Upper lobe of left lung (tissue), 5 donors: ENCODE measurements around the gene KIF5C.

GRCh38 chr2:144514758-144515356 is 5.1 kb downstream of the ZEB2 start:
- PRO-cap, 2 experiments = no peak in any of the 2 experiments
- RAMPAGE, long total RNA, 4 experiments = no peak in any of the 4 experiments

- PRO-cap, 2 experiments = peak in 2 of 2 experiments; most common plus-strand start chr2:144517717 (in 2); most common minus-strand start chr2:144517421 (in 1)
- RAMPAGE, long total RNA, 4 experiments = start-site peak on the minus strand in 3 of 4 experiments, at chr2:144517342-144517669 at its widest, 18 to 294 reads per replicate
Measured at GRCh38 chr2:144517044-144518099, 2.5 kb downstream of the ZEB2 start.

- PRO-cap, 2 experiments = no peak in any of the 2 experiments
- RAMPAGE, long total RNA, 4 experiments = no peak in any of the 4 experiments
Measured at GRCh38 chr2:144650869-144651191, 130.9 kb upstream of the ZEB2 start.

DNA sequence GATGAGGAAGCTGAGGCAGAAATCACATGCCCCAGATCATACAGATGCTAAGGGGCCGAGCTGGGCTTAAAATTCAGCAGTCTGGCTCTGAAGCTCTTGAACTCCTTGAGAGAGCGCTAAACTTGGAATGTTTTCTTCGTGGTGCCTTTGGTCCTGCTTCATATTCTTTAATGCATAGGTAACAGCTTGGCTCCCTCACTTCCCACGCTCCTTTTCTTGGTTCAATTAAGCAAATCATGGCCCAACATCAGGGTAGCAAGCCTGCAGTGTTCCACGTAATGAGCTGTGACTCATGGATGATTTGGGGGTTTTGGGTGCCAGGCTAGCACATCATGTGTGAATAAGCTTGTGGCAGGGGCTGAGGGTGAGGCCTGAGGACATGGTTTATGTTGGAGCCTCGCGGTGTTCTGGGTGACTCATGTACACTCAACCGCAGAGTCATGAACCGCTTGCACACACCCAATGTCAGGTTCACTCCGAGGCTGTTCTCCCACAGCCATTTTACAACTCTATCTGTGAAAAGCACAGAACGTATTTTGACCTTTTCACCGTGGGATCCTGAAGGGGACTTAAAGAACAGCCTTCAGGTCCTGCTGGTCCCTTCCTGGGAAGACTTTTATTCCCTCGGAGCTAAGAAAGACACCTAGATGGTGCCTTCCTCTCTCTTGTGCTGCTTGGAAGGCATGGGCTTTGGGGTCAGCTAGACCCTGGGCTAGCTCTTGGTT is 139.8 kb upstream of the ZEB2 start:
- PRO-cap, 2 experiments = no peak in any of the 2 experiments
- RAMPAGE, long total RNA, 4 experiments = no peak in any of the 4 experiments

GRCh38 chr2:144834945-144835568 is 315.1 kb upstream of the ZEB2 start:
- PRO-cap, 2 experiments = no peak in any of the 2 experiments
- RAMPAGE, long total RNA, 4 experiments = no peak in any of the 4 experiments

DNA sequence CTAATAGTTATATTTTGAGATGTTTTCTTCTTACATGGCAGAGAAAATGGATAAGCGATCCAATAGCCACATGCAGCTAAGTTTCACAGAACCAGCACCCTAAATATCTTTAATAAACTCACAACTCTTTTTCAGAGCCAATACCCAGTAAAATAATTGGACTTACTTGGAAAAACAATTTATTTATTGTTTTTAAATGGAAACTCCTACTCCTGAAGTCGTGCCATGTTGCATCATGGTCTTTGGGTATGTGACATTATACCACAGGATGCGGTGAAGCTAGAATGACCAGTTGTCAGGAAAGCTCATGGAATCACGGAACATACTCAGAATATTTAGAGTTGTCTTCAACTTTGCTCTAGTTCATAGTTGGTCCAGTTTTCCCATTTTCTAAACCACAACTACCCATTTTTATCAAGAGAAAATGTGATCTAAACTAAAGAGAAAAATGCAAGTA is 516.3 kb upstream of the ZEB2 start:
- PRO-cap, 2 experiments = no peak in any of the 2 experiments
- RAMPAGE, long total RNA, 4 experiments = no peak in any of the 4 experiments

DNA sequence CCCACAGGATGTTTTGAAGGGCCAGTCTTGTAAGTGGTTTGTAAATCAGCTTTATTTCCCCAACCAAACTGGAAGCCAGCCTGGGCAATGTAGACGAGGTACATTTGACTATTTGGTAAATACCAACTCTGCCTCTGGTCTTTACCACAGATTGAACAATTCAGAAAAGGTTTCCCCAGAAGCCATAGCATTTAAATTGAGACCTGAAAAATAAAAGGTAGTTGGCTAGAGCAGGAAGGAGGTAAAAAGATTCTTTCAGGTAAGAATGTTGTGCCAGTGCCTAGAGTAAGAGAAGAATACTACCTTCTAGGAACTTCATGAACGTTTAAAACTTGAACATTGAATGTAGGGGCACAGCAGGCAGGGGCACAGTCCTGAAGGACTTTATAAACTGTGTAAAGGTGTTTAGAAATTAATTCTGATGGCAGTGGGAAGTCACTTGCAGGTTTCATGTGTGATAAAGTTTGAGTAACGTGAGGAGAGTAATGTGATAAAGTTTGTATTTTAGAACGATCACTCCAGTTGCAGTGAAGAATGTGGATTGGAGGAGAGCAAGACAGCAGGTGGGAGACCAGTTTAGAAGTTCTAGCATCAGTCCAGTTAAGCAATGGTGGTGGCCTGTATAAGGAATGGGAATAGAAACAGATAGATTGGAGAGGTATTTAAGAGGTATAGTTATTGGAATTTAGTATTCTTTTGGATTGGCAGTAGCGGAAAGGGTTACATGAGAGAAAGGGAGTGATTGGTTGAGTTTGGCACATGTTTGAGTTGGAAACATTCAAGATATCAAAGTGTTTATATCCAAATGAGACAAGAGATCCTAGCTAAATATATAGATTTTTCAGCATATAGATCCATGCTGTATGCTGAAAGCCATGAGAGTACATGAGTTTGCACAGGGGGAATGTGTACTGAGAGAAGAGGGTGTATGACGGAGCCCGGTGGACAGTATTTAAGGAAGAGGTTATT is 77.0 kb downstream of the MBD5 start:
- PRO-cap, 2 experiments = no peak in any of the 2 experiments
- RAMPAGE, long total RNA, 4 experiments = start-site peak on the plus strand in 2 of 4 experiments, centred at positions 359 to 501 of the sequence, 5 to 13 reads per replicate

- PRO-cap, 2 experiments = no peak in any of the 2 experiments
- RAMPAGE, long total RNA, 4 experiments = no peak in any of the 4 experiments
Measured at GRCh38 chr2:148201727-148202623, 181.1 kb downstream of the MBD5 start.

DNA sequence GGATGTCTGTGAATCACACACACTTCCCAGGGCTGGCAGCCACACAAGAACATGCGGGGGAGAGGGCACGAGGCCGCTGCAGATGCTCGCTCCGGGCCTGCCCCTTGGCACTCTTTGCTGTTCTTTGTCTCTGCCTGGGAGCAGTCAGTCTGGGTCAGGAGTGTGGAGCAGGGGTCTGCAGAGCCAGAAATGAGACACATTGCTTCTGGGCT is 62.6 kb upstream of the KIF5C start:
- PRO-cap, 2 experiments = no peak in any of the 2 experiments
- RAMPAGE, long total RNA, 4 experiments = no peak in any of the 4 experiments

DNA sequence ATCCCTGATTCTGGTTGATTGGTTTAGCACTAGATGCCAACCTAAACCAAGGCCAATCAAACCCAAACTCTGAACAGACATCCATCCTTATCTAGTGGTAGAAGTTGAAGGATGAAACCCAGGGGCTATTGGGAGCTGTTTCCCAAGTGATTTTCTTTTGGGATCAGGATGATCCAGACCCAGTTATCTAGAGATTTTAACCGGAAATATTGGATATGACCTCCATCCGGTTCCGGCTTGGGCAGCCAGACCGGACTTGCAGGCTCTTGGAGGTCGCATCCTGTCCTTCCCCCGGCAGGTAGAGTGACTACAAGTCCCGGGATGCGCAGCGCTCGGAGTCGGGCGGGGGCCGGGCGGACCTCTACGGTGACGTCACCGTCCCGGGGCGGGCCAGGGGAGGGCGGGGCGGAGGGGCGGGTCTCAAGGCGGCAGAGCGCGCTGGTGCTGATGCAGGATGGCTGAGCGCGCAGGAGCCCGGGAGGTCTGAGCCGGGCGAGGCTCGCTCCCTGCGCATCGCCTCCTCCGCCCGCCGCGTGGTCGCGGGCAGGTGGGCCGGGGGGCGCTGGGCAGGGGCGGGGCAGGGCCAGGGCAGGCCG is at the start of gene KIF5C:
TSS of gene KIF5C (plus strand) at position 431 of the 596 bp plus-strand sequence.
- PRO-cap, 2 experiments = peak in 2 of 2 experiments; most common plus-strand start position 431 of the sequence (in 2); most common minus-strand start position 305 of the sequence (in 1)
- RAMPAGE, long total RNA, 4 experiments = no peak in any of the 4 experiments

DNA sequence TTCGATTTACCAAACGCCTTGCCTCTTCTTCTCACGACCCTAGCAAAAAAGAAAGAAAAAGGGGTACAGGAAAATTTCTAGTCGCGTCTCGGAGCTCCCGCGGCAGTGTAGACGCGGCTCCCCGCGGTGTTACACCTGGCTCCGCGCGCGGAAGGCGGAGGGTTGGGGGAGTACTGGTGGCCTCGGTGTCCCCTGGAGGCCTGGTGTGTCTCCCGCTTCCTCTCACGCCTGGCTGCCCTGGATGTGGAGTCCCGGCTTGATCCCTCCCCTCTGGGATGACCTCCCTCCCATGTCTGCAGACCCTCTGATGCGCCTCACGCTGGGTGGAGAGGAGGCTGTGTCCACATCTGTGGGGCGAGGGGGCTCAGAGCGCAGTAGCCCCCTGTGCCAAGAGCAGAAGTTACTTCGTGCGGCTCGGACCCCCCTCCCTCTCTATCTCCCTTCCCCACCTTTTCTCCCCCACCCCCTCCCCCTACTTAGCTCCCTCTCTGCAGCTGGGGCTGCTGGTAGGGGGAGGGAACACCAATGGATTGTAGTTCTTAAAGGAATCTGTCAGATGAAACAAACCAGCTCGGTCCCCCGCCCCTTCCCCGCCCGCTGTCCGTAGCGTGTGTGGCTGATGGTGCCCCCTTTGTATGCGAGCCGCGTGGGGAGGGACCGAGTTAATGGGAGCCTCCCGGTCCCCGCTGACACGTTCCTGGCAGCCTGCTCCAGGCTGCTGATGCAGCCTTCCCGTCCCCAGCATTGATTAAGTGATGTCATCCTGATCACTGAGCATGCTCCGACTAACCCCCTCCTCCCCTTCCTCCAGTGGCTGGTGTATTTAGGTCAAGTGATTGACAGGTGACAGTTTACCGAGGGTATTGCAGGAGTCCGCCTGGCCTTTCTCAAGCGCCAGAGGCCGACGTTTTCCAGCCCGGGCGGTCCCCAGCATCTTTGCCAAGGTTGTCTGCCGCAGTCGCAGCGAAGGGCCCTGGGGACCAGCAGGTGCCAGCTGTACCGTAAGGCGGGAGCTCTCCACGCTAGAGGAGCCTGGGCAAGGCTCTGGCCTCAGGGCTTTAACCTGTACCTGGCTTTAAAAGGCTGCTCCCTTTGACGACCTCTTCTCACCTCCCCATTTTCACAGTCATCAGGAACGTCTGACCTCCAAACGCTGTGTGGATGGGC is 1.5 kb downstream of the KIF5C start:
- PRO-cap, 2 experiments = peak in 1 of 2 experiments; most common minus-strand start position 106 of the sequence (in 1)
- RAMPAGE, long total RNA, 4 experiments = no peak in any of the 4 experiments

DNA sequence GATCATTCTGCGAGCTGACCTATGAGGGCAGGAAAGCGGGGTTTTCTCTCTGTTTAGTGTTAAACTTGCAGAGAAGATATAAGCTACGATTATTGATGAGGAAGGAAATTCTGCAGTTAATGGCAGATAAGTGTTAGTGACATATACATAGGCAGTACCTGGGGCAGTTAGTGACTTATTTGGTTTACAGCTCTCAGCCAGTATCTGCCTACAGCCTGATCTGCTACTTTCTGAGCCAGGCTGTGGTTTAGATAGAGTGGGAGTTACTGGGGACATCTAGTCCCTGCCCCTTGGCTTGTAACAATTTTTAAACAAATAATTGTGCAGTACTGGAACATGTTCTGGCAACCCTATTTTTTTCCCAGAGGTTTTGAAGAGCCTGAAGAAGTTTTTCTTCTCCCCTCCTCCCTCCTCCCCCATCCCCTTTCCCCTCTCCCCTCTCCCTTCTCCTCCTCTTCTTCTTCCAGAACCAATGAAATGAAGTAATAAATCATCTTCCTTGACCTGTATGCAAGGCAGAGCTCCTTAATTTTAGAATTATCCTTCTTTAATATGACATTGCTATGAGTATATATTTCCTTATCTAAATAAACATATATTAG is 2.4 kb downstream of the KIF5C start:
- PRO-cap, 2 experiments = no peak in any of the 2 experiments
- RAMPAGE, long total RNA, 4 experiments = no peak in any of the 4 experiments

- PRO-cap, 2 experiments = no peak in any of the 2 experiments
- RAMPAGE, long total RNA, 4 experiments = no peak in any of the 4 experiments
Measured at GRCh38 chr2:148999503-149000065, 38.9 kb upstream of the LYPD6B start.

DNA sequence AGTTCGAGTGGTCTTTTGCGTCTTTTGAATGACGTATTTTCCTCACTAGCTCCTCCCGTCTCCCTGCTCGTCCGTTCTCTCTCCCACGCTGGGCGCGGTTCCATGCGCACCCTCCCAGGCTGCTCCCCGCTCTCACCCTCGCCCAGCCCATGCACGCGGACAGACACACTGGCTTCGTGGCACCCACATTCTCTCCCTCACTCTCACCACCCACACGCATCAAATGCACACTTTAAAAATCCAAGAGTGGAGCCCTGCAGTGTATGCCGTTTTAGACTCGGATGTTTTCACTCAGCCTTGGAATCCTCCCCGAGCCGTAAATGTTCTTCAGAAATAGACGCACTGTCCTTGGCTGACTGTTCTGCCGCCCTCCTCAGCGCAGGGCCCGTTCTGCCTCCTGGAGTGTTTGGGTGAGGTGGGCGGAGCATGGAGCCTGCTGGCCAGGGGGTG is 35.6 kb upstream of the LYPD6B start:
- PRO-cap, 2 experiments = no peak in any of the 2 experiments
- RAMPAGE, long total RNA, 4 experiments = no peak in any of the 4 experiments

GRCh38 chr2:149320057-149320588 is 10.3 kb upstream of the LYPD6 start:
- PRO-cap, 2 experiments = no peak in any of the 2 experiments
- RAMPAGE, long total RNA, 4 experiments = no peak in any of the 4 experiments

- PRO-cap, 2 experiments = no peak in any of the 2 experiments
- RAMPAGE, long total RNA, 4 experiments = no peak in any of the 4 experiments
Measured at GRCh38 chr2:149422401-149422847, 92.0 kb downstream of the LYPD6 start.

DNA sequence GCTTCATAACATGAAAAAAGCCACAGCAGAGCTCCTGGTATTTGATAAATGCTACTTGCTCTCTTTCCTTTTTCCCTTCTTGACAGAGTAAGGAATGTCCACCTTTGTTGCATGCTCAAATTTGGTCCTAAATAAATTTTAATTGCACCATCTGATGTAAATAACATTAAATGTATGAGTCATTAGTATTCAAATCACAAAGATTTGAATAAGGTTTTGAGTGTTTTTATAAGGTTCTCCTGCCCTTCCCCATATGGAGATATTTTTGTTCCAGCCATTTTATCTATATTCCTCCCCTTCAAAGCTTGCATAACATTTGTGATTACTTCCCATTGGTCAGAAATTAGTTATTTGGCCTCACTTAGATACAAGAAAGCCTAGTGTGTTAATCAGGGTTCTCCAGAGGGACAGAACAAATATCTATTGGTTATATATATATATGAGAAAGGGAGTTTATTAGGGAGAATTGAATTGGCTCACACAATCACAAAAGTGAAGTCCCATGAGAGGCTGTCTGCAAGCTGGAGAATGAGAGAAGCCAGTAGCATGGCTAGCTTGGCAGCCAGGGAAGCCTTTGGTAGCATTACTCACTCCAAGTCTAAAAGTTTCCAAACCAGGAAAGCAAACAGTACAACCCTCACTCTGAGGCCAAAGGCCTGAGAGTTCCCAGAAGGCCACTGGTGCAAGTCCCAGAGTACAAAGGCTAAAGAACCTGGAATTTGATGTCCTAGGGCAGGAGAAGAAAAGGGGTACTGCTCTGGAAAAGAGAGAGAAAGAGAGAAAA is 318.5 kb downstream of the RND3 start:
- PRO-cap, 2 experiments = no peak in any of the 2 experiments
- RAMPAGE, long total RNA, 4 experiments = no peak in any of the 4 experiments

DNA sequence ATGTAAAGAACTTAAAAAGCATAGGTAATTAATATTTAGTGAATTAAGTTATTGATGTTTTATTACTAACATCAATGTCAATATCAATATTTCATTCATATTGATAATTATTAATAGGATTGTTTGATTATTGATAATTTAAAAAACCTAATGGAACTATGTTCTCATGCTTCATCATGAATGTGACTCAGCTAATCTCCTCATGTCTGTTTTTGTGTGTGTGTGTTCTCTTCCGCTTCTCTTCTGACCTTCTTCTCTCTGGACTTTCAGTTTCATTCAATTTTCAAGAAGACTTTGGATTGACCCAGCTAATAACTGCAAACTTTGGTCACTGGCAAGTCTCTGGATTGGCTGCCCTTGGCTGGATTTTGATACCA is 167.9 kb downstream of the RND3 start:
- PRO-cap, 2 experiments = no peak in any of the 2 experiments
- RAMPAGE, long total RNA, 4 experiments = no peak in any of the 4 experiments

GRCh38 chr2:150410722-150411419 is 76.6 kb downstream of the RND3 start:
- PRO-cap, 2 experiments = no peak in any of the 2 experiments
- RAMPAGE, long total RNA, 4 experiments = no peak in any of the 4 experiments

GRCh38 chr2:150477429-150477819 is 10.0 kb downstream of the RND3 start:
- PRO-cap, 2 experiments = no peak in any of the 2 experiments
- RAMPAGE, long total RNA, 4 experiments = no peak in any of the 4 experiments